LHCN-M2 (cell line): ENCODE results near the genes IPPK and PHF2.

GRCh38 chr9:92669334-92670493 is at the start of gene IPPK:
IPPK (minus strand) TSS chr9:92670131.
- RAMPAGE, long total RNA, result no peak

GRCh38 chr9:92763660-92764407 is 799 bp downstream of the BICD2 start:
- RAMPAGE, long total RNA, result no peak

DNA sequence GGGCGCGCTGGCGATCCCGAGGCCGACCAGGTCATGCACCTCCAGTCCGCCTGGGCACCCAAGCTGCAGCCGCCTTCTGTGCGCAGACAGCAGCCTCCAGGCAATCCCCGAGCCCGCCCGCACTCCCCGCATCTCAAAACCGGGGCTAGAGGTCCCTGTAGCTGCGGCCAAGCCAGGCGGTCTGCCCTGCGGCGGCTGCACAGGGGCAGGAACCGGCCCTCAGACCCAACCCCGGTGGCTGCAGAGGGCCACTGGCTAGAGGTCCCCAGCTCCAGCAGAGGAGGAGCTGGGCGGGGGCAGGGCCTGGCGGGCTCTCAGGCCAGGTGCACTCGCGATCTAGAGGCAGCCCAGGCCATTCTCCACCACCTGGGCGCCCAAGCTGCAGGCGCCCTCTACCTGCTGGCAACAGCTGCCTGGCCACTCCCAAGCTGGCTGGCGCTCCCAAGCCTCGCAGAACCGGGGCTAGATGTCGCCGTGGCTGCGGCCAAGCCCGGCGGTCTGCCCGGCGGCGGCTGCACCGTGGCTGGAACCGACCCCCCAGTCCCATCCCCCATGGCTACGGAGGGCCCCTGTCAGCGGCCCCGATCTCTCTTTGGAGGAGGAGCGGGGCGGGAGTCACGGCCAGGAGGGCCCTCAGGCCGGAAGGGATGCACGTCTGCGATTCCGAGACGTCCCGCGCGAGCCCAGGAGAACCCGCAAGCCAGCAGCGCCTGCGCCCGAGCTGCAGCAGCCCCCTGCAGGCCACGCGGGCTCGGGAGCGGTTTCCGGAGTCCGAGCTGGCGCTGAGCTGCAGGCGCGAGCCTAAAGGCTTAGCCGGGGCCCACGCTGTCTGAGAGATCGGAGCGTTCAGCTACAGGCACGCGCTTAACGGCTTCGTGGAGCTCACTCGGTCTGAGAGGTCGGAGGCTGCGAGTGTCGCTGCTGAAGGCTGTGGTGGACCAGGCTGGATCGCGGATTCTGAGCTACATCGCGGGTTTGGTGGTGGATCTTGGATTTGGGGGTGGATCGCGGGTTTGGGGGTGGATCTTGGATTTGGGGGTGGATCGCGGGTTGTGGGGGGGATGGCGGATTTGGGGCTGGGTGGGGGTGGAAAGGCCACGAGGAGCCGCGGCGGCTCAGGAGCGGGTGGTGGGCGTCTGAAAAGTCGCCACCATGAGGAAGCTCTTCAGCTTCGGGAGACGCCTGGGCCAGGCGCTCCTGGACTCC is 44.3 kb upstream of the BICD2 start:
- RAMPAGE, long total RNA, result no peak

- RAMPAGE, long total RNA, result no peak
These were observed 34.3 kb upstream of the FGD3 start for GRCh38 chr9:92912994-92913446.

DNA sequence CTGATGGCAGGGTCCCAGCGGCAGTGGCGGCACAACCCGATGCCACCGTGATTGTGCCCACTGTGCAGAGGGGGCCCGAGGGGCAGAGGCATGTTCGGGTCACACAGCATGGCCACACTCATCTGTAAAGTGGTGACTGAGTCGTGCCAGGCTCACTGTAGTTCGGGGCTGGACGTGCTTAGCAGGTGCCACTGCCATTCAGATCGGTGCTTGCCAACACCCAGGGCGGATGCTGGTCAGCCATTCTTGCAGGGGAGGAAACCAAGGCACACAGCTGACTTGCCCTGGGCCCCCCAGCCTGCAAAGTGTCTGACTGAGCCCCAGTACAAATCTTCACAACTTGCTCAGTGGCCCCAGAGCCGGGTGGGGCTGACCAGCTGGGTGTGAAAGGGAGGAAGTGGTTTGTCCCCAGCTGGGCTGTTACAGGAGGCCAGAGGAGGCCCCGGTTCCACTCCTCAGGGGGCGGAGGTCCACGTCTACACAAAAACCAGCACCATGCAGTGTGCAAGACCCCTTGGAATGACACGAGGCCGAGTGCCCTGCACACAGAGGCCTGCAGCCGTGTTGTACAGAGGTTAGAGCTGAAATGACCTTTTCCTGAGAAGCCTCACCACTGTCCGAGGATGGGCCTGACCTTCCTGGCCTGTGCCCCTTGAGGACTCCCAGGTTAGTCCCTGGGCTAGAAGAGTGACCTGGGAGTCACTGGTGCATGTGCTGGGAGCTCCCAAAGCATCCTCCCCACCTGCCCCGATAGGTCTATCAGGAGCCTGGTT is 17.9 kb downstream of the FGD3 start:
- RAMPAGE, long total RNA, result no peak

- RAMPAGE, long total RNA, result no peak
These were observed 26.9 kb downstream of the FGD3 start for GRCh38 chr9:92973961-92974855.

- RAMPAGE, long total RNA, result no peak
These were observed 44.9 kb upstream of the SUSD3 start for GRCh38 chr9:93013655-93014025.

- RAMPAGE, long total RNA, result no peak
These were observed 6.9 kb upstream of the SUSD3 start for GRCh38 chr9:93051586-93052077.

DNA sequence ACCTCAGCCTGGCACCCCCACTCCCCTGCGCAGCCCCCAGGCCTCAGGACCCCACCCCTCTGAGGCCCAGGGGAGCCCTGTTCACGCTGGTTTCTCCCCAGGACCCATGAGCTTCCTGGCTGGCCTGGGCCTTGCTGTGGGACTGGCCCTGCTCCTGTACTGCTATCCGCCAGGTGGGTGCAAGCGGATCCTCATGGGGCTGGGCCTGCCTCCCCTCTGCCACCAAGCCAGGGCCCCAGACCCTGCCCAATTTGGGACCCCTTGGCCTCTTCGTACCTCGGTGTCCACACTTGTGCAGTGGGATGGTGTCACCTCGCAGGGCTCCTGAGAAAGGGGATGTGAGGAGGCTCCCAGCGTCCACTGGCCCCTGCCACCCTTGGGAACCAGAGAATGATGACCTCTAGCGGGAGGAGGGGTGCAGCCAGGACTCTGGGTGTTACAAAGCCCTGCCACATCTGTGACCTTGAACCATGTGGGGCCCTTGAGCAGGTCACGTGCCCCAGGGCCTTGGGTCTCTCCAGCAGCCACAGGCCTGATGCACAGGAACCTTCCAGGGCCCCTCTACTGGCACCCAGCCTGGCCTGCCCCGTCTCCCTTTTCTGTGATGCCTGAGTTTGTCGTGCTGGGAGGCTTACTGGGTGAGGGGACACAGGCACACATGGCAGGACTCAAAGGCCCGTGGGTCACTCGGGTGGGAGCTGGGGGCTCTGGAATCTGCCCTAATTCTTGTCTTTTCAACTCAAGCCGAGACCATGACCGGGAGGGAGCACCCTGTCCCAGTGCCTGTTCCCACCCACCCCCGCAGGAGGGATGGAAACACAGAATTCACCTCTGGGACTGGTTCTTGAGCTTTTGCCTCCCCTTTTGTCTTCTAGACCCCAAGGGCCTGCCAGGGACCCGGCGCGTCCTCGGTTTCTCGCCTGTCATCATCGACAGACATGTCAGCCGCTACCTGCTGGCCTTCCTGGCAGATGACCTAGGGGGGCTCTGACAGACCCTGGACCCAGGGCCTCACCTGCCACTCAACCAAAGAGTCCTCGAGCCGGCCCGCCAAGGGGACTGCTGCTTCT is 16.4 kb downstream of the CARD19 start:
- RAMPAGE, long total RNA, result no peak

- RAMPAGE, long total RNA, result no peak
These were observed 7.1 kb downstream of the NINJ1 start for GRCh38 chr9:93126797-93127415.

DNA sequence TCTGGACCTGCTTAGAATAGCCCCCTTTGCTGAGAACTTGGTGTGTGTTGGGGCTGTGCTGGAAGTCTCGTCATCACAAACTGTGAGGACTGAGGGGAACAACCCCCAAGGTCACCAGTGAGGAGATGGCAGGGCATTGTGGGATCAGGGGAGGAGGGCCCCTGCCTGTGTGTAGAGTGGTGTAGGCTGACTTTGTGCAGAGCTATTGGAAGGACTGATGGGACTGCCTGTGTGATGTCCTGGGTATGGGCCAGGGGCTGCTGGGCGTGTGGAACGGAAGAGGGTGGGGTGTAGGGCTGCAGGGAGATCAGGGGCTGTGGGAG is 3.6 kb downstream of the WNK2 start:
- RAMPAGE, long total RNA, result no peak

GRCh38 chr9:93345714-93346844 is 105.4 kb upstream of the FAM120A start:
- RAMPAGE, long total RNA, result no peak

DNA sequence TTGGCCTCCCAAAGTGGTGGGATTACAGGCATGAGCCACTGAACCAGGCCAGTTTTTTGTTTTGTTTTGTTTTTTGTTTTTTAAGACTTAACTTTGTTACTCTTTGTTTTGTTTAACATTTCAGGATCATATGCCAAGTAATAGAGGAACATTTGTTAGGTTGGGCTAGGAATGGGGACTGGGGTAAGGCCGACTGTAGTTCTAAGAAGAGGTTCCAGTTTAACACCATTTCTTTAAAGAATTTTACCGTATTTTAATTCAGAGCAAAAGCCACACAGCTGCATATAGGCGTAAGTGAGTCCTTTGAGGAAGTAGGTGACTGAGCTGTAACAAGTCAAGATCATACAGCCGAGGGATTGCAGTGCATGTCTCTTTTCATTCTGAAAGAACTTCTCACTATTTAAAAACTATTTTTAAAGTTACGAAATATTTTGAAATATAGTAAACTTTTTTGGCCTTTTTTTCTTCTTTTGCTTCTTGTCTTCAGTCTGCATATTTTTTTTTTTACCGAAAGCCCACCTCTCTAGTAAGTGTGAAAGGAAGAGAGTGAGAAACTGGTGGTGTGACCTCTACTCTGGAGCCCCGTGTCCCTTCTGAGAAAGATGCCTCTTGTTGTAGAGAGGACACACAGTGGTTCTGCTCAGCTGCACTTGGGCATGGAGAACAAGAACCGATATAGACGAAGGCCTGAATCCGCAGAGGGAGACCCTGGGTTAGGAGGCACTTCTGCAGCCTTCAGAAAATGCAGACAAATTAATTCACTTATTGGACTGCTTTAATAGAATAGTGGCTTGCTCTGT is 58.9 kb upstream of the FAM120AOS start:
- RAMPAGE, long total RNA, result no peak

- RAMPAGE, long total RNA, result no peak
These were observed 20.1 kb upstream of the PHF2 start for GRCh38 chr9:93556182-93556708.

DNA sequence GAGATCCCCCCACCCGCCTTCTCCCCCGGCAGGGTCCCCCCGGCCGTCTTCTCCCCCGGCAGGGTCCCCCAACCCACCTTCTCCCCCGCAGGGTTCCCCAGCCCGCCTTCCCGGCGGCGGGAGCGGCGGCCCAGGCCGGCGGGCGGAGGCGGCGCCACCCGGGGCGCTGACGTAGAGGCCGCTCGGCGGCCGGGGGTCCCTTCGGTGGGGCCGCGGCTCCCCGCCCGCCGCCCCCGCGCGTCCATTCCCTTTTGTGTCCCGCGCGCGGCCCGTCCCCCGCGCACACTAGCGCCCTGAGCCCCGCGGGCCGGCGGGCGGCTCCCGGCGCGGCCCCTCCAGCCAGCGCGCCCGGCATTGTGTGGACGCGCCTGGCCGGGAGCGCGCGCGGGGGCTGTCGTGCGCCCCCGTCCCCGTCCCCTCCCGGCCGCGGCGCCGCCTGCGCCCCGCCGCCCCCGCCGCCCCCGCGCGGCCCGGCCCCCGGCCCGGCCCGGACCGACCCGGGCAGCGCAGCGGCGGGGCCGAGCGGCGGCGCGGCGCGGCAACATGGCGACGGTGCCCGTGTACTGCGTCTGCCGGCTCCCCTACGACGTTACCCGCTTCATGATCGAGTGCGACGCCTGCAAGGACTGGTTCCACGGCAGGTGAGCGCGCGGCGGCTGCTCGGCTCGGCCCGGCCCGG is at the start of gene PHF2:
Gene PHF2, plus strand, starts transcription at position 354 of the 679 bp plus-strand sequence.
- RAMPAGE, long total RNA, result no peak

GRCh38 chr9:93586284-93587421 is 10.3 kb downstream of the PHF2 start:
- RAMPAGE, long total RNA, result no peak

- RAMPAGE, long total RNA, result no peak
These were observed 38.3 kb downstream of the PHF2 start for GRCh38 chr9:93614545-93615181.

GRCh38 chr9:94094332-94094851 is 10.1 kb downstream of the PTPDC1 start:
- RAMPAGE, long total RNA, result no peak

- RAMPAGE, long total RNA, result no peak
These were observed 39.7 kb downstream of the FBP2 start for GRCh38 chr9:94553885-94554337.

- RAMPAGE, long total RNA, result no peak
These were observed 1.0 kb downstream of the FBP1 start for GRCh38 chr9:94638100-94638885.